Monocyte (primary cell): ENCODE measurements around the genes GNGT1, PON2 and LMTK2.

DNA sequence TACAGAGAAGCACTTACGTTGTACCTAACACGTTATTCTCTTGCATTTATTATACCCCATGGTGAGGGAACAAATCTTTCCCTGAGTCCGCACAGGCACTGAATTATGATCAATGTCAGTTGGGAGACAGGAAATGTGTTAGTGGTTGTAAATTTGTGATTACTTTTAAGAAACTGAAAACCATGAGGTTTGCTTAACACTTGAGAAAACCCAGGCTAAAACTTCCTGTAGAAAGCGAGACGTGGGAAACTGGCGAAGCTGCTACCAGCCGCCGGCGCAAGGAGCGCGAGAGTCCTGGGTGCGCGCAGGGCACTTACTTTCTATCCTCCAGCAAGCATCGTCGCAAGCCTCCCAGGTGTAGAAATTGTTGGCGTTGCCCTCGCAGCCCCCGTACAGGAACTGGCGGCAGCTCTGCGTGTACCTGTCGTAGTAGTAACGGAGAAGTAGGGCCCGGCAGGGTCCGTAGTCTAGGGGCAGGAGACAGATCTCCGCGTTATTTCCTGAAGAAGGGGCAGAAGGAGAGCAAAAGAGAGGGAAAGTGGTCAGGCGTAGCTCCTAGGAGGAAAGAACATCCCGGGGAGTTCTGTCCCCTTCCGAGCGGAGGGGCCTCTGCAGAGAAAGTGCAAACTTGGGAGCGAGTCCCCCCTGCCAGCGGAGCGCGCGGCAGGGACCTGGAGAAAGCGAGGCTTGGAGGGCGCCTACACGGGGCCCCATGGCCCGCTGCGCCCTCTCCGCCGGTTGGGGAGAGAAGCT, 557 bp downstream of the TFPI2 start:
- PRO-cap, 2 experiments = no peak in any of the 2 experiments

GRCh38 chr7:93906361-93906640, at the start of gene GNGT1:
Gene GNGT1 (plus strand): TSS chr7:93906567.
- PRO-cap, 2 experiments = no peak in any of the 2 experiments

DNA sequence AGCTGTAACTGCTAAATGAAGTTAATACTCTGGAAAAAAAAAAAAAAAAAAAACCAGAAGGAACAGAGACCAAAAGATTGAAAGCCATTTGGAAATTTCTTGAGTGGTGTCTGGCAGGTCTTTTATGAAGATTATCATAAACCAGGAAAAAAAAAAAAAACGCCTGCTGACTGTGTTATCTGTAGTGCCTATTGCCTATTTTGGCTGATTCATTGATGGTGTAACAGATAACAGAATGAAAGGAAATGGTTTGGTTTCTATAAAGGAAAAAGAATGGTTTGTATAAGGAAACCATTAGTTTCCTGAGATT, 60.5 kb upstream of the BET1 start:
- PRO-cap, 2 experiments = no peak in any of the 2 experiments

DNA sequence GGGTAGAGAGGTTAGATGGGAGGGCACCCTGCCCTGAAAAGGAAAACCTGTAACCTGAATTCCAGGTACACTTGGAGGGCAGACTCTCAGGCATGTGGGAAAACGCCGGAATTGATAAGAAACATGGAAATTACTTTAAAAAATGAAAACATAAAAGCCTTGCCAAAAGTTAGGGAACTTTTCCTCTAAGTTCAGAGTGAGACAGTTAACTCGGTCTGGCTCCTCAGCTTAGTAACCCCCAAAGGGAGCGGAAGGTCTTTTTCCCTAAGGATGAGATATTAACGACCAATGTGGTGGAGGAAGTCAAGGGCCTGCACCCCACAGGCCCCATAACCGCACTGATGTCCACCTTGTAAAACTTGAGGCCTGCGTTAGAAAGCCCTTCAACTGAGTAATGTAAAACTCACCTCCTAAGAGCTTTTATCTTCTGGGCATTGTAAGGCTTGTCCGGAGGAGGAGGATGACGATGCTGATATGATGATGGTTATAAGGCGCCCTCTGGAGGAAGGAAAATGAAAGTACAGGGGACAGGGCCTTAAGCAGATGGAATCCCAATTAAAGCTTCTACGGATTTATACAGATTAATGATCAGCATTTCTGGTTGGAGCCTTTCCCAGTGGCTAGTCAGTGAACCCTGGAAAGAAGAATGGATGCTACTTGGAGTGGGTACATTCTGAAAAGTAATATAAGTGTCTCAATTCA, 589 bp downstream of the COL1A2 start:
- PRO-cap, 2 experiments = no peak in any of the 2 experiments

DNA sequence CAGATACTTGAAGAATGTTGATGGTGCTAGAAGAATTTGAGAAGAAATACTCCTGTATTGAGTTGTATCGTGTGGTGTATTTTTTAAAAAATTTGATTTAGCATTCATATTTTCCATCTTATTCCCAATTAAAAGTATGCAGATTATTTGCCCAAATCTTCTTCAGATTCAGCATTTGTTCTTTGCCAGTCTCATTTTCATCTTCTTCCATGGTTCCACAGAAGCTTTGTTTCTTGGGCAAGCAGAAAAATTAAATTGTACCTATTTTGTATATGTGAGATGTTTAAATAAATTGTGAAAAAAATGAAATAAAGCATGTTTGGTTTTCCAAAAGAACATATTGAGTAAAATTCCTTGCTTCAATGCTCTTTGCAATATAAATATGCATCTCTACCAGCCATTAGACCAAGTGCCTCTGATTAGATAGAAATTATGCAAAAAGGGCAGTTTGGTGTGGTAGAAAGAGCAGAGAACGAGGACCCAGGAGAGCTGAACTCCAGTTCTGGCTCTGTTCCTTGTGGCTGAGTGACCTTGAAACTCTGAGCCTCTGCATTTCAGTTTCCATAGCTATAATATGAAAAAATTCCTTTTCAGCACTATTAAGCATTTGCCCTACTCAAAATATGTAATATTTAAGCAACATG, 36.3 kb downstream of the COL1A2 start:
- PRO-cap, 2 experiments = no peak in any of the 2 experiments

DNA sequence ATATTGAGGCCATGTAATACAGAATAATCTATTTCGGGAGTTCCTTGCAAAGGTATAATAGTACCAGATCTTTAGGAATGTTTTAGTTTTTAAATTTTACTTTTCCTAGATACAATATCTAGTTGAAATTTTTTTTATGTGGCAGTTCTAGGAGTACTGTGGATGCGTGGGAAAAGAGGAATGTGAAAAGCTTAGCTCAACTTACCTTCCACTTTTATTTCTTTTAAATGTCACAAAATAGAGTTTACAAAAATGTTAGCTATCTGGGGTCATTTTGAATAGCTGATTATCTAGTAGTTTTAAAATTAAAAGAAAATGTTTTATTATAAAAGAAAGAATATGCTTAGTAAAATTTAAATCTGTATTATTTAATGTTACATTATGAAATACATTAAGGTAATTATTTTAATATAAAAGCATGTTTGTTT, 164.0 kb downstream of the PPP1R9A start:
- PRO-cap, 2 experiments = no peak in any of the 2 experiments

- PRO-cap, 2 experiments = no peak in any of the 2 experiments
Observed at GRCh38 chr7:95318355-95319014, 5.8 kb downstream of the PON1 start.

GRCh38 chr7:95397824-95398607, 1.8 kb upstream of the PON3 start:
- PRO-cap, 2 experiments = no peak in any of the 2 experiments

DNA sequence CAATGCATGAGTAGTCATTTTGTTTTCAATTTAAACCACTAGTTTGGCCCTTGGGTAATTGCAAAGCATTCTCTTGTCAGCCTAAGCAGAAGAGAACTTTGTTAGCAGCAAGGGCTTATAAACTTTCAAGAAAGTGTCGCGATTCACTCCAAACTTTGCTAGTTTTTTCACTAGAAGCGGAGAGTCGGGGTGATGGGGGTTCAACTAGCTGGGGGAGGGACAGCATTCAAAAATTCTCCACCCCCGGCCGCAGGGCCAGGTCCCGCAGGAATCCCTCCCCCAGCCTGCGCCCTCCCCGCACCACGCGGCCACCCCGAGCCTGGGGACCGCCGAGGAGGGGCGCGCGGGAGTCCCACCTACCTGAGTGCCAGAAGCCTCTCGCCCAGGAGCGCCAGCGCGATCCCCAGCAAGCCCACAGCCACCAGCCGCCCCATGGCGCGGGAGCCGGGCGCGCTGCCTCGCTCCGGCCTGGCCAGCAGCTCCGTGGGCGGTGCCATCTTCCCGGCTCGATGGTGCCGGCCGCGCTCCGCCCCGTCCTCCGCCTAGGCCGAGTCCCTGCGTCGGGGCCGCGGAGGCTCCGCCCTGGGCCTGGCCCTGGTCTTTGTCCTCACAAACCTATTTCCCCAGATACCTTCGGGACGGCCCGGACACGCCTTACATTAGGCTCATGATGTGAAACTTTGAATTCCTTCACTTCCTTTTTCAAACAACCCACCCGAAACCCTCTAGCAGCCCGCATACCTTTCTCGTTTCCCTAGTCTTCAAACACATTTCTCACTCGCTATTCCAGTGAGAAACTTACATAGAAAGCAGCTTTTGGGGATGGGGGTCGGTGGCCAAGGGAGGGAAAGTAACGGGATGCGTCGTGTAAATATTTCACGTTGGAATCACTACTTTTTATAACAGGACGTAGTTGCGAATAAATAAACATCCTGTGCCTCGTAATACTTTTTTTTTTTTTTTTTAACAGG, at the start of gene PON2:
Gene PON2 (minus strand): TSS at position 511 of the 971 bp plus-strand sequence.
- PRO-cap, 2 experiments = no peak in any of the 2 experiments

DNA sequence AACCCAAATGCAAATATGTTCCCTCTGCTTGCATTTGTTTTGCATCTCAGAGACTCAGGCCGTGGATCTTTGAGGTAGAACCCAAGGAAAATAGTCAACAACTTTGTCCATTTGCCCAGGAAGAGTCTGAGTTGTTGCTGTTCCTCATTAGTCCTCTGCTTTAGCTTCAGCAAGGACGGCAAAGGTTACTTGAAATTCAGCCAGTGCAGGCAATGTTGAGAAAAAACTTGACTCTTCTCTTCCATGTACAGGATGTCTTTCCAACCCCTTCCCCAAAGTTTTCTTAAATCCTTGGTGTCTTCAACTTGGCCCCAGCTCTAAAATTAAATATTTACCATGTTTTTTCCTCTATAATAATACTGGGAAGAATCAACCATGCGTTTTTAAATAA, 45.7 kb downstream of the PDK4 start:
- PRO-cap, 2 experiments = no peak in any of the 2 experiments

DNA sequence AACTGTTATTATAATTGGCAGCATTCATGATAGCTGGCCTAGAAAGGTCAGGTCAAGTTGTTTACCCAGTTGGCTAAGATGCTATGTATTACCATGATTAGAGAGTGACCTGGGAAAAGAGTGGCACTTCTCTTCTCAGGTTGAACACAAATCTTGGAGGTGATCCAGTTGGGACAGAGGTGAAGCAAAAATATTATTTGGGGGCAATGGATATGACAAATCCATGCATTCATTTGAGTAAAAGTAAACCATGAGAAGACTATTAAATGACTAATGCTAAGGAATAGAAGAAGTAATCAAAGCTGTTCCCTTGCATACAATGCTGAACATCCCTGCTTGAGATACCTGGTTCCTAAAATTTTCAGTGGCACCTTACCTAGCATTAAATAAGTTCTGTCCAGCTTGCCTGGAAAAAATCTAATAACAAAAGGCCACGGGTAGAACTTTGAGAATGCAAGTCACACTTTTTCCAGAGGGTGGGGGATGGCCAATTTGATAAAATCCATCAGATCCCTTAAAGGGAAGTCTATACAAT, 3.1 kb upstream of the PDK4 start:
- PRO-cap, 2 experiments = no peak in any of the 2 experiments

DNA sequence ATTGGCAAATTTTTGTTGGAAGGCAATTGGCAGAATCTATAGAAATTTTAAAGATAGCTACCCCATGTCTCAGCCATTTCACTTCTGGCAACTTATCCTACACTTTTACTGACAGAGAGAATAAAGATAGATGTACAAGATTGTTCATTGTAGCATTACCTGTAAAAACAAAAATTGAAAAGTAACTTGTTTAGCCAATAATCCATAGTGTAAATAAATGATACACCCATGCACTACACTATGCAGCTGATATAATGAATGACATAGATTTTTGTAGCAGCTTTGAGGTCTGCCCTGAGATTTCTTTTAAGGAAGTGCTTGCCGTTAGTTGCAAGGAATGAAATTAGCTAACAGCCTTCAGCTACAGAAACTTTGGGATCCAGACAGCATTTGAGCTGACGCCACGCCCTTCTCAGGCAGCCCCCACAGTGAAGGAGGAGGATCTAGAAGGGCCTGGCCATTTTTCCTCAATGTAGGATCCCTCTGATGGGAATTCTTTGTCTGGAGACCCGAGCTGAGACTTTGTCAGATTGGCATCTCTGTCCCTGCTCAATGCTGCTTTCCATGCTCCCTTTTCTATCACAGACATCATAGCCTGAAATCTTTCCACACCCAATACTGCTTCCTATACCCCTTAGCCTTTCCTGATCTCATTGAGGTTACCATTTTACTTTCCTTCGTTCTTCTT, 6.1 kb upstream of the PDK4 start:
- PRO-cap, 2 experiments = no peak in any of the 2 experiments

GRCh38 chr7:96045164-96045726, 272.9 kb downstream of the DYNC1I1 start:
- PRO-cap, 2 experiments = no peak in any of the 2 experiments

GRCh38 chr7:96264056-96264515, 57.8 kb downstream of the SLC25A13 start:
- PRO-cap, 2 experiments = no peak in any of the 2 experiments

- PRO-cap, 2 experiments = no peak in any of the 2 experiments
Observed at GRCh38 chr7:97951604-97952277, 38.3 kb downstream of the OCM2 start.

- PRO-cap, 2 experiments = no peak in any of the 2 experiments
Observed at GRCh38 chr7:97973078-97973598, 16.9 kb downstream of the OCM2 start.

DNA sequence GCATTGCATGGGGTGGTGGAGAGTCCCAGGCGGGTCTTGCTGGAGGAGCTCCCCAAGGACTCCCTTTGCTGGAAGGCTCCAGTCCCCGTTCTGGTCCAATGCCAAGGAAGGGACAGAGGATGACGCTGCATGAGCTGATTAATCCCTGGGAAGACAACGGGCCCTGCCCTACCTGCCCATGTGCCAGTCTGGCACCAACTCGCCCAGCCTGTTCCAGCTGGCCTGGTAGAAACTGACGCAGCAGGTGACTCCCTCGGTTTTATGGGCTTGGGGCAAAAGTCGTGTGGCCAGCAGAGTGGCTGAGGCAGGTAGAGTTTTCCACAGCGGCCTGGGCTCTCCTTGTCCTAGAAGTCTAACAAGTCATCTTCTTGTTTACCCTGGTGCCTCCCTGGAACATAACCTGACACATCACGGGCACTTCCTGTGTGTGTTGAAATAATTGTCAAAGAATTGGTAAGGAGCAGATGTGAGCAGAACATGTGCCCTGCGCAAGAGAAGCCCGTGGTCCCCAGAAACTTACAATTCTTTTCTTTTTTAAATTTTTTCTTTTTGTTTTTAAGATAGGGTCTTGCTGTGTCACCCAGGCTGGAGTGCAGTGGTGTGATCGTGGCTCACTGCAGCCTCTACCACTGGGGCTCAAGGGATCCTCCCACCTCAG, 20.3 kb upstream of the LMTK2 start:
- PRO-cap, 2 experiments = no peak in any of the 2 experiments

GRCh38 chr7:98106612-98107729, at the start of gene LMTK2:
Gene LMTK2 (plus strand): TSS chr7:98106862.
- PRO-cap, 2 experiments = peak in 2 of 2 experiments; most common plus-strand start chr7:98106872 (in 1); most common minus-strand start chr7:98106771 (in 1)

GRCh38 chr7:98117849-98118314, 11.2 kb downstream of the LMTK2 start:
- PRO-cap, 2 experiments = peak in 2 of 2 experiments; most common plus-strand start chr7:98118070 (in 2)

- PRO-cap, 2 experiments = no peak in any of the 2 experiments
Observed at GRCh38 chr7:98276188-98276841, 5.2 kb upstream of the BRI3 start.